Cardiac septum (tissue), 1 donor: ENCODE measurements around a stretch of chr10.

- PRO-cap, result bidirectional peak, plus-strand start at chr10:70816736, minus-strand start at chr10:70816574
These were observed 721 bp downstream of the SGPL1 start for GRCh38 chr10:70816162-70817175.

DNA sequence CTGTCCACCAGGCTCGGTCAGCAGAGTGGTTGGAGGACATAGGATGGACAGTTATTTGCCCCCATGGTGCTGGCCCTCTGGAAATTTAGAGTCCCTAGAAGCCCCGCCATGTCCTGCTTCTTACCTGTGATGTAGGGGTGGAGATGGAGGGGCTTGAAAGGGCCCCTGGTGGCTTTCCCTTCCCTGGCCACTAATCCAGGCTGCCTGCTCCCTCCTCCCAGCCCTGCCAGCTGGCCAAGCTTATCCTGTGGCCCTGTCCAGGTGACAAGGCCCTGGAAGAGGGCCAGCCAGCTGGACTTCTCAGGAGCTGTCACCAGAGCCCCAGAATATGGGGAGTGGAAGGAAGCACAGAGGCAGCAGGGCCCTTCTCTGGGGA is 52.4 kb upstream of the PCBD1 start:
- PRO-cap, result no peak

DNA sequence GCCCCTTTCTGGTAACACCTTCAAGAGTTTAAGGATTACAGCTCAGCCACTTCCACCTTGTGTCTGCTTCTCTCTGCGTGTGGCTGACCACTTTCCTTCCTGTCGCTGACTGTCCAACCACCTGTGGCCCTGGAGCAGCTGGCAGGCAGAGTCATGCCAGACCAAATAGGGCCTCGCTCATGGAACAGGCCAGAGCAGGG is 97.3 kb upstream of the PCBD1 start:
- PRO-cap, result no peak

- PRO-cap, result no peak
These were observed 886 bp downstream of the UNC5B start for GRCh38 chr10:71213141-71213771.

DNA sequence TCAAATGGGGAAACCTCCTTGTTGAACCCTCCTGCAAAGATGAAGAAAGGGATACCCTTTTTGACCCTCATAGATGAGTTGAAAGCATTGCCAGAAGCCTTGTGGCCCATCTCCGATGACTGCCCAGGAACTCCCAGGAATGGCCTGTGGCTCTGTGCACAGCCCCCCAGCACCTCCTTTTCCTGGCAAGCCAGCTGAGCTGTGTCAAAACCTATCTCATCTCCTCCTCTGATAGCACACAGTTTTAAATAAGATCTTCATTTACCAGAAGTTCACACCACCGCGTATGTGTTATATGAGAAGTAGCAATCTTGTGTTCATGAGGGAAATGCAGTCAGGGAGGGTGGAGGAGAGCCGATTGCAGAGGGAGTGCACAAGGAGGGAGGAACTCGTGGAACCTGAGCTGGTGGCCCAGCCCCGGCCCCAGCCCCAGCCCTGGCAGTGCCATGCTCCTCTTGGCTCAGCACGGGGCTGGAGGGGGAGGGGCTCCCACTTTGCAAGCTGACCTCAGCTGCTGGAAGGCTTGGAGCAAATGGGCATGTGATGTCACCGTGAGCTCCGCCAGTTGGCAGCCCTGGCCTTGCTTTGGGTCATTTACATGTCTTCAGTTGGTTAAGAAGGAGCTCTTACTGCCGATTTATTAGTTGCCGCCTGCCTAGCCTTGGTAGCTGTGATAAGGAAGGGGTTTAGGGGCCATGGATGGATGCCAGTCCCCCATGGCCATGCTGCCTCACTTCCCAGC is 19.8 kb downstream of the UNC5B start:
- PRO-cap, result no peak

GRCh38 chr10:71246704-71247224 is 34.4 kb downstream of the UNC5B start:
- PRO-cap, result no peak

DNA sequence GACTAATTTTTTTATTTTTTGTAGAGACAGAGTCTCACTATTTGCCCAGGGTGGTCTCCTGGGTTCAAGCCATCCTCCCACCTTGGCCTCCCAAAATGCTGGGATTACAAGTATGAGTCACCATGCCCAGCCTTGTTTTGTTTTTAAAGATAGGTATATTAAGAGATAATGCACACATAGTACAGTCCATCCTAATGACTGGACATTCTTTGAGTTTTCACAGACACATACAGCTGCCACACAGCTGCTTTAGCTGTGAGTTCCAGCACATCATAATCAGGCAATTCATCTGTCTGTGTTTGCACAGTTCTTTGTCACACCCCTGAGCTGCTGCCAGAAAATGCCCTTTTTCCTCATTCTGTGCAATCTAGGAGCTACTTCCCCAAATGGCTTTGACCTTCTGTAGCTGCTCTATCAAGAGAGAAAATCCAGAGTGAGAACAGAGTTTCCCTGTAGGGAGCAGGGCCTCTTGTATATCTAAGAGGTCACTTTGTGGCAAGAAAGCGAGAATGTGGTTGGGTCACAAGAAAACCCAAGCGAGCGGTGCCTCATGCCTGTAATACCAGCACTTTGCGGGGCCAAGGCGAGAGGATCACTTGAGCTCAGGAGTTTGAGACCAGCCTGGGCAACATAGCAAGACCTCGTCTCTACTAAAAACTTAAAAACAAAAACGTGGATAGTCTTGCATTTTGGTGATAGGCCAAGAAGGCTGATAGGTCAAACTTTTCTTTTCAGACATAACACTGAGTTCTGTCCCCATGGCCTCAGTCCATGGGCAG is 24.3 kb downstream of the SLC29A3 start:
- PRO-cap, result no peak

GRCh38 chr10:71547880-71548627 is 151.3 kb downstream of the CDH23 start:
- PRO-cap, result bidirectional peak, plus-strand start at chr10:71547986, minus-strand start at chr10:71547951

DNA sequence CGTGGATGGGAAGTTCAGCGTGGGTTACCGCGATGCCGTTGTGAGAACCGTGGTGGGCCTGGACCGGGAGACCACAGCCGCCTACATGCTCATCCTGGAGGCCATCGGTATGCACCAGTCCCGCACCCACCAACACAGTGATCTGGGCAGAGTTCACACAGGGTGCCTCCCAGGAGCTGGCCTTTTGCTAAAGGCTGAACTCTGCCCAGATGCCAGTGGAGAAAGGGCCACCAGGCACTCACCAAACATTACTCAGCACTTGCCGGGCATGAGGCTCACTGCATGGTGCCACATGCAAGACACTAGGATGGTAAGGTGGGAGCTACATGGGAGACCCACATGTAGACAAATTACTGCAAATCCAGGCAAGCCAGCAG is 10.5 kb downstream of the C10orf105 start:
- PRO-cap, result no peak

GRCh38 chr10:71713261-71714176 is 6.1 kb downstream of the C10orf105 start:
- PRO-cap, result bidirectional peak, plus-strand start at chr10:71713600, minus-strand start at chr10:71713364

DNA sequence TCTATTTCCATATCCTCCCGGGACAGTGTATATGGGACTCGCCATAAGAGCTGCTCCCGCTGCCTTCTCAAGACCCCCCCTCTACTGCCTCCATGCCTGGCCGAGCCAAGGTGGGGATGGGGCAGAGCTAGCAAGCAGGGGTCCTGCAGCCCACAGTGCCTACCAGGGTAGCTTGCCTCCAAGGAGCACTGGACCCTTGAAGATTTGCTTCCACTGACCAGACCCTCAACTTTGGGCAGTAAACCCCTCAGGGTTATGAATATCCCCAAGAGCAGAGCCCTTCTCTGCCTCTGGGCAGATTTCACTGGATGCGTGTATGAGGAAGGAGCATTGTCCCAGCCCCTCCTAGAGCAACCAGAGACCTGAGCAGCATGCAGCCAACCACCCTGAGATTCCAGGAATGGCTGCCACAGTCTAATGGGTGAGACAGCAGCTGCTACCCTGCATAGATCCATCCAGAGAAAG is 25.9 kb upstream of the C10orf105 start:
- PRO-cap, result no peak

- PRO-cap, result no peak
These were observed 22.9 kb downstream of the VSIR start for GRCh38 chr10:71750160-71750982.

- PRO-cap, result no peak
These were observed 3.4 kb downstream of the VSIR start for GRCh38 chr10:71769872-71770304.

GRCh38 chr10:71772847-71773308 is 442 bp downstream of the VSIR start:
- PRO-cap, result no peak

DNA sequence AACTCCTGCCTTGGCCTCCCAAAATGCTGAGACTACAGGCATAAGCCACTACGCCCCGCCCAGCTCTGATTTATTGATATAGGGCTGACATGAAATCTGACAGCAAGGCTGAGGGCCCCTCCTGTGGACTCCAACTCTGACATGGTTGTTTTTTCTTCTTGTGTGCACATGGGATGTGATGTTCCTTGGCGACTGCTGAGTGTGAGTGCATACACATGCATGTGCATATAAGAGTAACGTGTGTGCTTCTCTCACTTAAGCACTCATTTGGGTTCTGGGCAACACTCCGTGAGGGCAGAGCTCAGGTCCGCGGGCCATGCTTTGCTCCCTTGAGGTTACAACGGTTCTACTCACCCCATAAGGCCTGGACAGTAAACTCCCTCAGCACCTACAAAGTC is 33.5 kb upstream of the VSIR start:
- PRO-cap, result no peak

GRCh38 chr10:71808618-71808987 is 35.3 kb upstream of the VSIR start:
- PRO-cap, result no peak

- PRO-cap, result no peak
These were observed 36.3 kb downstream of the PSAP start for GRCh38 chr10:71814563-71815423.

- PRO-cap, result no peak
These were observed 34.6 kb downstream of the PSAP start for GRCh38 chr10:71816126-71817079.

DNA sequence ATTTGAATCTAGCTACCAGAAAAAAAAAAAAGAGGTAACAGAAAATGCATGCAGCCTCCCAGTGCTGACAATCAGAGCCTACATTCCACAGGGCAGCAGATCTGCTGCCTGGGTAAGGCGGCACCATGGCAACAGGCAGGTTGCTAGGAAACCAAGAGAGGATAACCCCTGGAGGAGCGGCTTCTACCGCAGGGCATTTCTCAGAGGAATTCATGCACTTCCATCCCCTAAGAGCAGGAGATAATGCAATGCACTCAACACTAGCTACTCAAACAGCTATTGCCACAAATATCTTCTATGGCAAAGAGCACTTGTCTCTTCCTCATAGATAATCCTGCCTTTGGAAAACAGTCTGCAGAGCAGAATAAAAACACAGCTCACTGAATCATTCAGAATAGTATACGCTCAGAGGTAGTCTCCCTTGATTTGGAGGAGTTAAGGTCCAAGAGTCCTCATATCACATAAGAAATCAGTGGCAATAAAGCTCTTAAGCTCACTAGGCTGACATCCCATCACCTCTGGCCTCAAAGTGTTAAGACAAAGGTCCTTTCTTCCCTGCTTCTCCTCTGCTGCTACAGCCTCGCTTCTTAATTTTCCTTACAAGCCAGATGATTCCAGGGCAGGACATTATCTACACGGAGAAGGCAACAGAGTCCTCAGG is 10.8 kb downstream of the PSAP start:
- PRO-cap, result no peak

- PRO-cap, result no peak
These were observed 635 bp upstream of the PSAP start for GRCh38 chr10:71851644-71852128.